ENCODE measurements around the gene BARHL2.

DNA sequence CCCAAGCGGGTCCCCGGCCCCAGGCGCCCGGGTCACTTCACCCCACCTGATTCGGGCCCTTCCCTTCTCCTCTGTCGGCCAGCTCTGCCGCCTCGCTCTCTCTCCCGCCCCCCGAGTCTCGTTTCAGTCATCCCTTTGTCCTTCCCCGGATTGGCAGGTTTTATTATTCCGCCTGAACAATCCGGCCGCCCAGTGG is 559 bp upstream of the LMO4 start:
- PRO-cap = bidirectional peak, plus-strand start outside the sequence, minus-strand start at position 111 of the sequence

DNA sequence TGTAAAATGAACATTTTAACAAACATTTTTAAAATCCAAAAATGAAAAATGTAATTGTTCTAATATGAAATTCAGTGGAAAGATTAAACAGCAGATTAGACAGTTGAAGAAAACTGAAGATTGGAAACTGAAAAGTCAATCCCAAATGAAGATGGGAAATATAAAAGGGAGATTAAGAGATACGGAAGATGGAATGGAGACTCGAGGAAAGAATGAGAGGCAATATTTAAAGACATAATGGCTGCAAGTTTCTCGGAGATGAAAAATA is 53.8 kb downstream of the GTF2B start:
- PRO-cap = no peak

- PRO-cap = unidirectional peak, plus-strand start at chr1:88909923
Observed at GRCh38 chr1:88909812-88910218, 18.4 kb upstream of the GTF2B start.

GRCh38 chr1:89045224-89045665 is 19.8 kb downstream of the GBP1 start:
- PRO-cap = no peak

DNA sequence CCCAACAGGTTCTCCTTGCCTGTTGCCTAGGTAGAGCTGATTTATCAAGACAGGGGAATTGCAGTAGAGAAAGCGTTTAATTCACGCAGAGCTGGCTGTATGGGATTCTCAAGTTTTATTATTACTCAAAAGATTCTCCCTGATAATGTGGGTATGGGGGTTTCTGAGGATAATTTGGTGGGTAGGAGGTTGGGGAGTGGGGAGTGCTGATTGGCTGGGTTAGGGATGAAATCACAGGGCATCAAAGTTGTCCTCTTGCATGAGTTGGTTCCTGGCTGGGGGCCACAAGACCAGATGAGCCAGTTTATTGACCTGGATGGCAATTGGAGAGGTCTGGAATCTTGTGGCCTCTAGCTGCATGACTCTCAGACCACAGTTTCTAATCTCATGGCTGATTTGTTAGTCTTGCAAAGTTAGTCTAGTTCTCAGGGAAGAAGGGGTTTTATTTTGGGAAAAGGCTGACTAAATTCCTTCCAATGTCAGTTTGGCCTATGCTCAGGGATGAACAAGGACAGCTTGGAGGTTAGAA is 3.2 kb upstream of the GBP1 start:
- PRO-cap = no peak

- PRO-cap = no peak
Observed at GRCh38 chr1:89115076-89115478, 10.8 kb downstream of the GBP2 start.

DNA sequence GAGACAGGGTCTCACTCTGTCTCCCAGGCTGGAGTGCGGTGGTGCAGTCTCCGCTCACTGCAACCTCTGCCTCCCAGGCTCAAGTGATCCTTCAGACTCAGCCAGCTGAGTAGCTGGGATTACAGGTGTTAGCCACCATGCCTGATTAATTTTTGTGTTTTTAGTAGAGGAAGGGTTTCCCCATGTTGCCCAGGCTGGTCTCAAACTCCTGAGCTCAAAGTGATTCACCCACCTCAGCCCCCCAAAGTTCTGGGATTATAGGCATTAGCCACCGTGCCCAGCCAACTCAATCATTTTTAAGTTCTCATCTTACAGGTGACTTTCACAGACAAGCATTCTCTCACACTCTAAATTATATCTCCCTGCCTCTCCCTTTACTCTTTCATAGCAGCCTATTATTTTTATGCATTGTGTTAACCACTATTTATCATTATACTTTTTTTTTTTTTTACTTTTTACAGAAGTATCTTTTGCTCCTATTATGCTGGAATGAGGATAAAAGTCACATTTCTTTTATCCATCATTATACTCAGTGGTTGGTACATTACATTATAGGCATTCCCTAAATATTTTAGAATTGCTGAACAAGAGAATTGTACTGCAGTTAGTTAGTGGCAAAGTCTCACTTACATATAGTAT is 9.8 kb downstream of the GBP2 start:
- PRO-cap = no peak

DNA sequence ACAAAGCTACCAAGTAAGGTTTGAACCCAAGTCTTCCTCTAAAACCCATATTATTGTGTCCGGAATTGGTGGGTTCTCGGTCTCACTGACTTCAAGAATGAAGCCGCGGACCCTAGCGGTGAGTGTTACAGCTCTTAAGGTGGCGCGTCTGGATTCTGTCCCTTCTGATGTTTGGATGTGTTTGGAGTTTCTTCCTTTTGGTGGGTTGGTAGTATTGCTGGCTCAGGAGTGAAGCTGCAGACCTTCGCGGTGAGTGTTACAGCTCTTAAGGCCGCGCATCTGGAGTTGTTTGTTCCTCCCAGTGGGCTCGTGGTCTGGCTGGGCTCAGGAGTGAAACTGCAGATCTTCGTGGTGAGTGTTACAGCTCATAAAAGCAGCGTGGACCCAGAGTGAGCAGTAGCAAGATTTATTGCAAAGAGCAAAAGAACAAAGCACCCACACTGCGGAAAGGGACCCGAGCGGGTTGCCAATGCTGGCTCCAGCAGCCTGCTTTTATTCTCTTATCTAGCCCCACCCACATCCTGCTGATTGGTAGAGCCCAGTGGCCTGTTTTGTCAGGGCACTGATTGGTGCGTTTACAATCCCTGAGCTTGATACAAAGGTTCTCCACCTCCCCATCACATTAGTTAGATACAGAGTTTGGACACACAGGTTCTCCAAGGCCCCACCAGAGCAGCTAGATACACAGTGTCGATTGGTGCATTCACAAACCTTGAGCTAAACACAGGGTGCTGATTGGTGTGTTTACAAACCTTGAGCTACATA is 1.2 kb upstream of the GBP2 start:
- PRO-cap = unidirectional peak, minus-strand start at position 450 of the sequence

DNA sequence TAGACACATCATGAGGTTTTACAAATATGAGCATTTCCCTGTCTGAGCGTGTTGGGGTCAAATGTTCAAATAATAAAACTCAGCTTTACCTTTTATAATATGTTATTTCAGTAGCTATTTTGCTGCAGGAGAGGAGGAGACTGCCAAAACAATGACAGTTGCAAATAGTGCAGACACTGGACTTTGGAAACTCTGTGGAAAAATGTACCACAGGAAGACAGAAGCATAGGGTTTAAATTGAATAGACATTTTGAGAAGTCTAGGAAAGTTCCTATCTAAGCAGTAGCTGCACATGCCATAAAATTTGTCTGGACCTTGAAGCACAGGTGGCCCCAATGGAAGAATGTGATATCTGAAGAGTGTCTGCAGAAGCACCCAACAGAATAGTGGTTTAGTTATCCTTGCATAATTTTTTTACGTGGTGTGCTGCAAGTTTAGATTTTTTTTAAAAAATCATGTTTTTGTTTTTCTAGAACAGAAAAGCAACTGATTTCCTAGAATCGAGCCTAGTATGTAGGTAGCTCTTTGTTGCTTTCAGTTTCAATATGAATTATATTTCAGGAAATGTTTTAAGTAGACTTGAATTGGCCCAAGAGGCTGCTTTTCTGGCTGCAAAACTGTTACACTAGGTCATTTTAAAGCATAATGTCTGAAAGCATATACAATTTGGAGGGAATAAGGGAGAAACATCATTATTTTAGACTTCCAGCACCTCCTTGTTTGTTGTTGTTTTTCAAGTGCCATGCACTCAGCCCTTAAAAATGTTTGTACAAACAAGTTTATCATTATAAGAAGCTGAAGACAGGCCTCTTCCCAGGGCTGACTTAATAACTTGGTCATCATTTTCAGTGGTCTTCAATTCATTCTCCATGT is 14.1 kb upstream of the GBP5 start:
- PRO-cap = no peak

GRCh38 chr1:89518193-89518439 is 6.5 kb upstream of the LRRC8B start:
- PRO-cap = no peak

DNA sequence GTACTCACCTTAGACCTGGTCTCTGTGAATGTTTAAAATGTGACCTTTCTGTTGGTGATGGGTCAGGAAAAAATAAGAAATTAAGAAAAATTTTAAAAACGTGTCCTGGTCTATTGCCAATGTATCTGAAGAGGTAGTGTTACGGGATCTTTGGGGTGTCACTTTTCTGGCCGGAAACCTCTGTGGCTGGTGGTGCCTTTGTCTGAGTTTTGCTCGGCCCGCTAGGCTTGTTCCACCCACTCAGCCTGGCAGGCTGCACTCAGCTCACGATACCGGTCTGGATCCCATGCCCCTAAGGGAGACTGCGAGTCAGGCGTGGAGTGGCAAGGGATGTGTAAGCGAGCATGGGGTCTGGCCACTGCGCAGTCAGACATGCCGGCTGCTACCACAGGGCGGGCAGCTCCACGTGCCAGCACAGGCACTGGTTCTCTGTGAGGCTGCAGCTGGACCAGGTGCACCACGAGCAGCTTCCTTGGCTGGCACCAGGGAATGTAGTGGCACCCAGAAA is 24.0 kb upstream of the LRRC8C start:
- PRO-cap = no peak

DNA sequence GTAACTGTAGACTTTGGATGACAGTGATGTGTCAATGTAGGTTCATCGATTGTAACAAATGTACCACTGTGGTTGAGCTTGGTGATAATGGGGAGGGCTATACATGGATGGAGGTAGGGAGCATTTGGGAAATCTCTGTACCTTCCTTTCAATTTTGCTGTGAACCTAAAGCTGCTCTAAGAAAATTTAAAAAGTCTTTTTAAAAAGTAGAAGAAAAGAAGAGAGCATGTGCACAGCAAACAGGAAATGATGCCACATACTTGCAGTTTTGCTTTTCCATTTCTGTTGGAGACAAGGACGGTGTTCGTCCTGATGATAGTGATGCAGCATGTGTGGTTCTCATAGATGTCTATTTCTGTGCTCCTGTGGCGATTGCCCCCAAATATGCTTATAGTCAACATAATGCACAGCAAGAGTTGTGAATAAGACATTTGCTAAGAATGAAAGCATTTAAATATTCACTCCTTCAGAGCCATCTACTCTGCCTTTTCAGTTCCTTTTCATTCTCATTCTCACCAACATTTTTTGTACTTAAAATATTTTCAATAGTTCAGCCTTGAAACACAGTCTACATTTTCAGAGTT is 66.5 kb downstream of the LRRC8C start:
- PRO-cap = no peak

GRCh38 chr1:89703377-89703948 is 70.5 kb downstream of the LRRC8C start:
- PRO-cap = no peak

DNA sequence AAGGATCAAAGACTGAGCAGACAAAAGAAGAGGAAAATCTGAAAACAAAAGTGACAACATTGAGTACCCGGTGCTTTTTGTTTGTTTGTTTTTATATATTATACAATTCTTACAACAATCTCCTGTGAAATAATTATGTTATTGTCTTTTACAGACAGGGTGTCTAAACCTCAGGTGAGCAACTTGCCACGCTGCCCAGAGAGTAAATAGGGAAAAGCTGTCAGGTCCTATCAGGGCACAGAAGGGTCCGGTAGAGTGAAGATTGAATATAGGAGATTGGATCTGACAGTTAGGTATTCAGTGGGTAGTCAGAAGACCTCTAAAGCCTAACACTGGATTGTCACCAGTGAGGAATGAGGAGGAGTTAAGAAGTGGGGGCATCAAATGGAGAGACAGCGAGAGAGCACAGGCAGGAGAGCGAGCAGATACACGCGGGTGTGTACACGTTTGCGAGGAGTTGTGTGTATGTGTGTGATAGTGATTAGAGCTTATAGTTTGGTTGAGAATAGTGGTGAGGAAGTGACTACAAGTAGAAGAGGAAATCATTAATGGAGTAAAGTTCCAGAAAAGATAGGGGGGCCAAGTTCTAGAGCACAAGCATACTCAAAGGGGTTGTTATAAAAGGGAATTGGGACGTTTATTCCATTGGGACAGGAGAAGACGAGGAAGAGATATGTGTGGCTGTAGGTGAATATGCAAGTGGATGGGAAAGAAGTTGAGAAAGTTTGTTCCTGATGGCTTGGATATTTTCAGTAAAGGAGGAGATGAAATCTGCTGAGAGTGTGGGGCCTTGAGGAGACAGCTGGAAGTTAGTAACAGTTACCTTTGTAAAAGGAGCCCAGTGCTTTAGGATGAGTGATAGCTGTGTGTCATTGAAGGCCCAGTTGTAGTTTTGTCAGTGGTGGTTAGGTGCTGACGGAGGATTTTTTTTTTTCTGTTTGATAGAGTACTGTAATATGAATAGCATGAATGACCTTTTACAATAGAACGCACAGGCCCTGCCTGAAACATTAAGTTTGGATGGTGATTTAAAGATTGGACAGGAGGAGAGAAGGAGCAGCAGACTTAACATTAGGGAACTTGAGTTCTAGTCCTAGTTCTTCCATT is 33.0 kb downstream of the LRRC8D start:
- PRO-cap = no peak

DNA sequence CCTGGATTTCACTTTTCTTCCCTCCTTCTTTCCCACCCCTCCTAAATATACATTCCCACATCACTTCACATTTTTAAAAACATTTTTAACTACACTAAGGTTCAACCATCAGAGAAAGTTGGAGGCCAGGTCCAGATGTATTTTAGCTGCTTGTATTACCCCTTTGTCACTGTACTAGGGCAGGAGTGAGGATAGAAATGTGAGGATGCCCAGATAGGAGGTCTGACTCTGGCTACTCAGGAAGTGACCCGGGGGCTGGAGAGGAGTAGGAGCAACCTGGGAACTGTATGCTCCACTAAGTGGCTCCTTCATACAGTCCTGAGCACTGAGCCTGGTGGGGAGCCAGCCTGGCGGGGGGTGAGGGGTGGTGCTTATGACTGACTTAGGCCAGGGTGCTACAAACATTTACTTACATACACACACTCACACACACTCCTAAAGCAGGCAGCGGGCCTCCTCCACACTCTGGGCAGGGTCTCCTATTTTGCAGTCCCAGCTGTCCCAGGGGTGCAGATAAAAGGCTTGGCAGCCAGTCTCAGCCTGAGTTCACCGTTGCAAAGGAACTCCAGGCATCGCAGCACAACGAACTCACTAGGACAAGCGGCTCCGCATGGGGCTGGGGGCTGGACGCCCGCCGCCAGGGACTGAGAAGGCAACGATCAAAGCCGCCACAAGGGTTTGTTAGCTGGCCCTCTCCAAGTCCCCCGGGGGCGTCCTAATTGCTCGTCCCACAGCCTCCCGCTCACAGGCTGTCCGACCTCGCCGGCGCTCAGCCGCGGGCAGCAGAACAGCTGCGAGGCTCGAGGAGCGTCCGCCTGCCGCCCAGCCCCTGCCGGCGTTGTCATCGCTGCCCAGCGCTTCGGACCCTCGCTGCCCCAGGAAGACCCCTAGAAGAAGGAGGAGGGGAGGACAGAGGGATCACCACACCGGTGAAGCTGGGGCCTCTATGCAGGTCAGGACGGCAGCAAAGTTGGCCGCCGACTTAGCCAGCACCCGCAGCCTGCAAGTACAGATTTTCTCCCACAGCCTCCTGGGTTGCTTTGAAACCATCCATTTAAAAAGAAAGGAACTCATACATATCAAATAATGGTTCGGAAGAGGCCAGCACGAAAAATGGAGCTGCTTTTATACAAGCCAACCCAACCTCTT is 6.5 kb downstream of the BARHL2 start:
- PRO-cap = no peak

DNA sequence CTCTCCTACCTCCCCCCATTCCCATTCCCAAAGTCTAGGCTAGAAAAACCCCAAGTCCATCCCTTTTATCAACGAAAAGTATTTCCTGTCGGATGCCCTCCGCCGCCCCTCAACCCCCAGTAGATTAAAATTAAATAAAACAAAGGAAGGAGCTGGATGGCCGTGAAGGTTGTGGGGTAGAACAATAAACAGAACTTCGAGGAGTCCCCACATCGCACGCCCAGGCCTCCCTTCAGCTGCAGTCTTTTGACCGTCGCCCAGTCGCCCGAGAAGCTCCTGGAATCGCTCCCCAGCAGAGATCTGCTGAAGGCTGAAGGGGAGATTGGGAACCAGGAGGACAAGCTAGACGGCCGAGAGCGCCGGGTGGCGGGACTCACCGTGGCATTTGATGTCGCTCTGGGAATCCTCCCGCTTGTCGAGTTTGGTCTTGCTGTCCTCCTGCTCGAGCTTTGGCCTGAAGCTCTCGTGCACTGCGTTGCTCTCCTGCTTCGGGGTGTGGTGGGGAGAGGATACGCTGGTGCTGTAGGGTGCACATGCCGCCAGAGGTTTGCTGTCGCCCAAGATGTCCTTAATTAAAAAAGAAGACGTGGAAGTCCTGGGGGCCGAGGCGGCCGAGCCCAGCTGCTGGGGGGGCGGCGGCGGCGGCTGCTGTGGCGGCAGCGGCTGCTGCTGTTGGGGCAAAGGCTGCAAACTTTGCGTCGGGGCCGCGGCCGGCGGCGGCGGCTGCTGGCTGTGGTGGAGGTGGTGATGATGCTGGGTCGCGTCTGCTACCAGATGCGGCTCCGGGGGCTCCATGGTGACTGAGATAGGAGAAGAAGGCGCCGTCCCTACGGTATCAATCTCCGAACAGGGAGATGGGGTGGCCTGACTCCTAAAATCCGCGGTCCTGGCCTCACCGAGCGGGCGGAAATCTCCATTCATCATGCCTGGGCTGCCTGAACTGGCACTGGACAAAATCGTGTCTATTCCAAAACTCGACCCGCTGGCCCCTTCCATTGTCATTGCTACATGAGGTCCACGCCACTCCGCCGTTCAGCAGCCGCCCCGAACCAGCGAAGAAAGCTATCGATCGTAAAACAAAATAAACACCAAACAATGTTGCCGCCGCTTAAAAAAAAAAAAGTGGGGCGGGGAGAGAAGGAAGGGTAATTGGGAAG is at the start of gene BARHL2:
Gene BARHL2, minus strand, starts transcription at position 1,109 of the 1,157 bp plus-strand sequence.
- PRO-cap = no peak

GRCh38 chr1:90719298-90720331 is 2.5 kb upstream of the BARHL2 start:
- PRO-cap = no peak

- PRO-cap = no peak
Observed at GRCh38 chr1:90965103-90965830, 56.6 kb downstream of the ZNF644 start.

GRCh38 chr1:91689636-91690088 is 189.0 kb downstream of the CDC7 start:
- PRO-cap = no peak

DNA sequence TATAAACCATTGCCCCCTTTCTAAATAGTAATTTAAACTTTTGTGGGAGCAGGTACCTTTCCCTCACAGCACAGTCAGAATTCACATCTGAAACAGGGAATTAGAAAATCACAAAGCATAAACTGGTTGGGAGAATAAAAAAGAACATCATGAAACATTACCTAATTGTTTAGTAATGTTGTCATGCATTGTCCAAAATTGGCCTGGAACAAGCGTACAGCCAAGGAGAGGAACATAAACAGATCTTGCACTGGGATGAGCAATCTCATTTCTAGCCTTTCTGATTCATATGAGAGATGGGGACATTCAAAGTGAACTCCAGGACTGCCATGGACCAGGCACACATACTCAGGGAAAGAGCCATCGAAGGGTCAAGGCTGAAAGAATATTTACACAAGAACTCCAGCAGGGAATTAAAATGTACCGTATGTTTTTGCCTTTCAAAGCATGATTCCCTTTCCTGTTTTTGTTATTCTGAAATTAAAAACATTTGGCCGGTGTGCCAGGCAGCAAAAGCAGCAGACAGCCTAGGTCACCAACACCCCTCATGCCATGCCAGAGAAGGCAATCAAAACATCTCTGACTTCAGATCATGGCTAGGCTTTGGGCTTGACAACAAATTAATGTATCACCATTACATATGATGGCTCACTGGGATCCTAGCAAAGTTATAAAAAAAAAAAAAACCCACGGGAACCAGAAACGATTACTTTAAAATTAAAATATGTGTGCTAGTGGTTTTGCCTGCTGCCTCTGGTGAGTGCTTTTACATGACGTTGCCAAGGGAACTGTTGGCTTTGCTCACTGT is 159.9 kb downstream of the TGFBR3 start:
- PRO-cap = no peak